Penis (tissue), 1 donor: ENCODE data around the genes RASGEF1B, HNRNPD and LIN54.

DNA sequence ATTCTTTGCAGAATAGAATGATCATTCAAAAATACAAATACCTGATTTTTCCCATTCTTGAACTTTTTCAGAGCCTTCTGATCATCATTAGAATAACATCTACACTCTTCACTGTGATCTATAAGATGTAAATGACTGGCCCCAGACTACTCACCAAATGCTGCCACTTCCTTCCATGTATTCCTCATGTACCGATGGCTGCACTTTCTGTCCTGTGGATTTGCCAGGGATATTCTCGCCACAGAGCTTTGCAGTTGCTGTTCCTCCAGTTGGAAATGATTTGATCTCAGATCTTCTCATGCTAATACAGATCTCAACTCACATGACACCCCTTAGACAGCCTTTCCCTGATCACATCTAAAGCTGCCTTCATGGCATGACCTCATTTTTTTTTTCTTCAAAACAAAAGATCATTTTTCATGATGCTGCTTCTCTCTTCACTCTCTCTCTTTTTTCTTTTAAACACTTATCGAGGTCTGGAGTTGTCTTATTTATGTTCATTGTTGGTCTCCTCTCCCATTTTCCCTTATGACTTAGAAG lies 328.9 kb downstream of the ANTXR2 start:
- PRO-cap: no peak

DNA sequence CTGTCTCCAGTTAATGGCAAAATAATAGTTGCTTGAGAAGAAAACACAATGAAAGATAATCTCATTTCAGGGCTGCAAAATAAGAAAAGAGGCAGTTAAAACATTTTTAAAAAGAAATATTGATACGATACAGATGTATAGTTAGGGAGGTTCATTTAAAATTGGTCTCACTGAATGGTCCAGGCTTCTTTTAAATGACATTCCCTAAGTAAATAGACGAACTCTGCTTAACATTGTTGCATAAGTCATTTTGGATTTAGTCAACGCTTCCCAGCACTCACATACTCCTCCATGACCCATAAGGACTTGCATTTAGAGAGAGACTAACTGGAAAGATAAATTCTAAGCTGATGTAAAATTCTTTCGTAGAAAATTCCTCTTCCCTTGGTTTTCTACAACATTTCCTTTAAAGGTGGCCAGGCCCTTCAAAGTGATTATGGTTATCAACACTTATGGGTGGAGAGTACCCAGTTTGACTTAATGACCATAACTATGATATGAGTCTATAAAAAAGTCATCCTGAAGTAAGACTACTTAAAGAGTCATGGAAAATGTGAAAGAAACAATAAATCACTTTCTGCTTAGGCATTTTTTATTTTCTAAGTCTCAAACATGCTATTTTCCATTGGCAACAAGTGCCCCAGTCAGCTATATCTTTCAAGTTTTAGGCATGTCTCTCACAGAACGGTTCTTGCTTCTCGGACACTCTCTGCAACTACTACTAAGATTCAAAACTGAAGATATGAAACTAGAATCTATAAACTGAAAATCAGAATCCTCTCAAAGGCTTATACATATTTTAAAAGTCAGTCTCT lies 3.4 kb downstream of the ANTXR2 start:
- PRO-cap: no peak

GRCh38 chr4:80182964-80184076 lies 14.0 kb upstream of the PRDM8 start:
- PRO-cap: unidirectional peak, plus-strand start at chr4:80183750; unidirectional peak, plus-strand start at chr4:80183981

DNA sequence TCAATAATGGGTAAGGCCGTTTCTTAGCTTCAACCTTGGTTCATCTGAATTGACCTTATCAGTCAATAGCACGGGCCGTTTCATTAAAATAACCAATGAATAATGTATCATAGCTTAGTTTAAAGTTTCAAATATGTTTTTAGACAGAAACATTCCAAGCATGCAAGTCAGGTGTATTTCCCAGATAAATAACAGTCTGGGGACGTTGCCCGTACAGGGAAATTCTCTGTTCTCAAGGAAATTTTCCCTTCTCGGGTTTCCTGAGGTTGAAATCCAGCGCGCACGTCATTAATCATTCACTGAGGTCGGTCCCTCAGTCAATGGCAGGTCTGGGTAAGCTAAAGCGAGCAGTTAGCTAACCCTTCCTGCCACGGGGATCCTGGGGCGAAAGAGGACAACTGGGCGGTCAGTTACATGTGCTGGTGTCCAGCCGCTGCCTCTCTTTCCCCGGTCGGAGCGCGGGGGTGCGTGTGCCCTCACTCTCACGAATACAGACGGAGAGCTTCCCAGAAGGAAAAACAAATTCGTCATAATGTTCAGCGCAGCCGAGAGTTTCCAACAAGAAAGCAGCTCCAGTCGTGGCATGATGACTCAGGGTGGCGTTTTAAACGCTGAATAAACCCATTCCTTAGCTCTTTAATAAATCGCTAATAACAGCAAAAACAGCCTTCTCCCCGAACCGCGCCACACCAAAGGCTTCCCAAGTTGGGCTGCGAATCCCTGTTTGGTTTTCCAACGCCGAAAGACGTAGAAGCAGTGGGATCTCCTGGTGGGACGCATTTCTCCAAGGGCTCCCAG lies 903 bp upstream of the FGF5 start:
- PRO-cap: no peak

DNA sequence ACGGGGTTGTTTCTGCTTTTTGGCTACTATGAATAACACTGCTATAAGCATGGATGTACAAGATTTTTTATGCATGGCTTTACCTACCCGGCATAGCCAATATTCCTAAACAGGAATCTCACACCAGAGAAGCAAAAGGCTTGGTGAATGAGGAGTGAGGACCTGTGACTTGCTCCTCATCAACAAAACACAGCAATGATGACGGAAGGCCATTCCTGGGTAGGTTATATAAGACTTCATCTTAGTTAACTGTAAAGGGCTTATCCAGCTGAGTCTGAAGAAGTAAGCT lies 19.3 kb downstream of the PRKG2 start:
- PRO-cap: no peak

GRCh38 chr4:81427407-81427915 lies 44.2 kb downstream of the RASGEF1B start:
- PRO-cap: no peak

GRCh38 chr4:81462451-81462951 lies 9.2 kb downstream of the RASGEF1B start:
- PRO-cap: no peak

DNA sequence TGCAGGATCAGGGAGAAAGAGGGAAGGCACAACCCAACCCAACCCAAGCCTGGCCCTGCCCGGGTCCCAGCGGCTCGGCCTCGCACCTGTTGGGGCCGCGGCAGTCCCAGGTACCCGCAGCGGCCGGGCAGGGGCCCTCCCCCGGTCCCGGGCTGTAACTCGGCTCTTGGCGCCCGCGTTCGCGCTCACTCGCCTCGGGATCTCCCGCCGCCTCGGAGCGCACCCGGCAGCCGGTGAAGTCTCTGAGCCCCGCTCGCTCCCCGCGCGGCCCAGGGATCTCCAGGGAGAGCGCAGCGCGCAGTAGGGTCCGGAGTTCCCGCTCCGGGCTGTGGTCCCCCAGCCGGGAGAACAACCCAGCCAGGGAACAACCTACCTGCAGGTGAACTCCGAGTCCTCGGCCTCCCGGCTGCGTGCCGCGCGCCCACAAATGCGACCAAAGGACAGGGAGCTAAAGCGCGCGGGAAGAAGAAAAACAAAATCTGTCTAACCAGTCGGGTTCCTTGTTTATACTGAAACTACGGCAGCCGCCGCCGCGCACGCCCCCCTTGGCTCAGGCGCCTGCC lies at the start of gene RASGEF1B:
TSS of gene RASGEF1B (minus strand) at position 511 of the 563 bp plus-strand sequence.
- PRO-cap: bidirectional peak, plus-strand start outside the sequence, minus-strand start at position 442 of the sequence

GRCh38 chr4:81565148-81566067 lies 93.7 kb upstream of the RASGEF1B start:
- PRO-cap: unidirectional peak, plus-strand start at chr4:81565712

DNA sequence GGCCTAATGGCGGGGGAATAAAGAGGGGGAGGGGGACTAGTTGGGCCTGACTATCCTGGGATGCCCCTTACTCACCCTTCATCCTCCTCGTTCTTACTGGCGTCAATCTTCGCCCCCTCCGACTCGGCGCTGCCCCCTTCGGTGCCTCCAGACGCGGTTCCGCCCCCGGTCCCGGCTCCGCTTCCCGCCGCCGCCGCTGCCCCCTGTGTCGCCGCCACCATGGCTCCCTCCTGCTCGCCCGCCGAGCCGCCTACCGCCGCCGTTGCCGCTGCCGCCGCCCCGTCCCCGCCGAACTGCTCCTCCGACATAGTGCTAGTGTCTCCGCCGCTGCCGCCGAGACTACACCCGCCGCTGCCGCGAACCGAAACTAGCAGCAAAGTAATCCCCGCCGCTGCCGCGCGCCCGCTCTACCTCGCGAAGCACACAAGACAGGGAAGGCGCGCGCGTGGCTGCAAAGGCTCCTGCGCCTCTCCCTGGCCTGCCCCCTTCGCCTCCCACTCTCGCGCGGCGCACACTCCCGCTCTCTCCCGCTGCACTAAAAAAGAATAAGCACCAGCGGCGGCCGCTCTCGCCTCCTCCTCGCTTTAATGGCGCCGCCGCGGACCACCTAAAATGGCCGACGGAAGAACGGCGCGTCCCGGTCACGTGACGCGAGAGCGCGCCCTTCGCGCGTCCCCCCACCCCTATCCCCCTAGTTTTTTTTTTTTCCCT lies at the start of gene HNRNPD:
TSS of gene HNRNPD (minus strand) at position 621 of the 711 bp plus-strand sequence.
- PRO-cap: bidirectional peak, plus-strand start at position 206 of the sequence, minus-strand start at position 314 of the sequence; bidirectional peak, plus-strand start outside the sequence, minus-strand start at position 586 of the sequence

- PRO-cap: no peak
Observed at GRCh38 chr4:82424451-82425309, 5.6 kb downstream of the HNRNPDL start.

- PRO-cap: no peak
Observed at GRCh38 chr4:82782404-82783082, 16.1 kb downstream of the SCD5 start.

- PRO-cap: no peak
Observed at GRCh38 chr4:82799191-82799551, 575 bp upstream of the SCD5 start.

DNA sequence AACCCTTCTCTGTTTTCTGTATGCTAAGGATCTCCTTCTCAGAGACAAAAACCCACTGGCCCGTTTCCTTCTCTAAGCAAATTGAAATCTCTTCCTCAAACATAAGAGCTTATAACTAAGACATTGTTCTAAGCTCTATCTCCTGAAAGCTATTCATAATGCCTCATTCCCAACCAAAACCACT lies 805 bp upstream of the THAP9 start:
- PRO-cap: no peak

GRCh38 chr4:82968623-82969204 lies 41.9 kb downstream of the LIN54 start:
- PRO-cap: no peak

DNA sequence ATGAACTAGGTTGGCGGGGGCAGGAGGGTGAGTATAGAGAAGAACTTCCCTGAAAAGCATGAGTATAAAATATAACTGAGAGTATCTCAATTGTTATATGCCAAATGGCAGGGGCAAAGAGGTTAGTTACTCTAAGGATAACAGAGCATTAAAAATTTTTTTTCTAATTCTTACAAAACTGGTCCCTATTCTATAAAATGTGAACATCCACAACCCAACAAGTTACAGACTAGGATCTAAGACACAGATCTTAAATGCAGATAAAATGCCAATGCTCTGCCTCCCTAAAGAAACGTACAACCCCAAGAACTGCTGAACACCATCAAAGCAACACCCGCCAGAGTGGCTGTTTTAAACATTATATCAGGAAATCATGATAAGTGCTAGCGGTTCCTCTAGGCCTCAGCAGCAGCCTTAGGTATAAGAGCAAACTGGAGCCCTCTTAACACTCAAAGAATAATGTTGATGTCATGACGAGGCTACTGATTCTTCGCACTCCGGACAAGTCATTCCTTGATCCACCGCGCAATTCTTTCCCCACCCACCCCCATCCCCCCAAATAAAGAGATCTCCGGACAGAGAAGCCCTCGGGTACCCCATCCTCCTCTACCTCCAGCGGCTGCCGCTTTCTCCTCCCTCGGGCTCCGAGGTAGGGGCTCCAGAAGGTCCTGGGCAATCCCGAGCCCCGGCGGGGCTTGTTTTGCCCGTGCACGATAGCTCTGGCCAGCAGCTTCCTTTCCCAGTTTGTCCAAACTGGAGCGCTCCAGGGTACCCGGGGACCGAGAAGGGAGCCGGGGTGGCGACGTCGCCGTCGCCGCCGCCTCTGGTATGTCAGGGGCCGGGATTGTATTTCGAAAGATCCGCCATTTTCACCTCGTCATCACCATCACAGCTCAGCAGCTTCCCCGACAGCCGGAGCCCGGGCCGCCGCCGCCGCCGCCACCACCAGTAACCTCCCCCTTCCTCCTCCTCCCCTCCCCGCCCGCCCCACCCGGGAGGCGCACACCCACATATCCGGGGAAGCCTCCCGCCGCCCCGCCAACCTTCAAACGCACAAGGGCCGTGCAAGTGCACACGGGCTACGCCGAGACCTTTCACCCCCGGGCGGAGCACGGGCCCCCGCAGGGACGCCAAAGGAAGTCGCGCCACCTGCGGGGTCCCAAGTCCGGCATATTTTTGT lies at the start of gene LIN54:
TSS of gene LIN54 (minus strand) at position 950 of the 1,180 bp plus-strand sequence.
- PRO-cap: bidirectional peak, plus-strand start at position 1,048 of the sequence, minus-strand start at position 825 of the sequence

- PRO-cap: bidirectional peak, plus-strand start at chr4:83013224, minus-strand start at chr4:83012889
Observed at GRCh38 chr4:83012594-83013555, 2.3 kb upstream of the LIN54 start.

DNA sequence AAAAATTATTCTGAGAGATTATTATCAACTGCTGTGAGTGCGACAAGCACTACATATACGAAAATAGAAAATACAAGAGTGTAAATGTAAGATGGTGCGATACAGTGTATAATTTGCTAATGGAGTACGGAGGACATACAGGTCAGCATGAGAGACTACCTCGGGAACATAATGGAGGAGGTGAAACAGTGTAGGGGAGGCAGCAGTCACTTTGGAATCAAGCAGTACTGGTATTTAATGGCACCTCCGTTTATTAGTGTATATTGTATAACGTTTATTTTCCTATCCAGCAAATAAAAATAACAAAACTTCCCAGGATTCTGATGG lies 2.9 kb upstream of the LIN54 start:
- PRO-cap: no peak

DNA sequence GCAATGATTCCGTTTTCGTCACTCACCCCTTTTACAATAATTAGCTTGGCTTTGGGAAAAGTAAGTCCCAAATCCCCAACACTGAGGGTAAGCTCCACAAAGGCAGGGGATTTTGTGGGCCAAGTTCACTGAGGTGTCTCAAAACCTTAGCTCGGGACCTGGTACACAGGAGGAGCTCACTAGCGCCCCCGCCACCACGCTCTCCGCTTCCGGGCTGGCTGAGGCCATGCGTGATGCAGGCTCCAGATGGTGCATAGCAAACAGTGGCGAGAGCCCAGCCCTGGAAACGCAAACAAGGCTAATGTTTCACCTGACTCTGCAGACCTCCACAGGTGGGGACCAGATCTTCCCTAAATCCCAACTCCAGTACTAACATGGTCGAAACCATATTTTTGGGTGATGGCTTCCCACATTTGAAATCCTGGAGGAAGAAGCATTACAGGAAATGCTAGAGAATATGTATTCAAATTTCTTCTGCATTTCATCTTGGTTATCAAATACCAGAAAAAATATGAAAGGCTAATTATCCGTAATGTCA lies 4.1 kb downstream of the PLAC8 start:
- PRO-cap: no peak

- PRO-cap: no peak
Observed at GRCh38 chr4:83320360-83321142, 14.1 kb downstream of the HPSE start.